Pulmonary artery (tissue), 1 donor: ENCODE data around the genes DEFB115, TPX2 and FOXS1.

DNA sequence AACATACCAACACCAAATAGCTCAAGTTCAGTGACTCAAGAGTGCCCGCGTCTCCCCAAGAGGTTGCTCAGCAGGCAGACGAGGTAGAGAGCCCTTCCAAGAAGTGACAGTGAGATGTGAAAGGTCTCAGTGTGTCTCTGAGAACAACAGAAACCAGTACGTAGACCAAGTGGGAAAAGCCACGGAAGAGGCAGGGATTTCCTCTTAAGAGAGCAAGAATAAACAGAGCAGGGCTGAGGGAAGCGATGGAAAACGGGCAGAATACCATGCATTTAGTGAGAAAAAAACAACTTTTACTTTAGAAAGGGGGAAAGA, 516.0 kb upstream of the DEFB115 start:
- PRO-cap = no peak

DNA sequence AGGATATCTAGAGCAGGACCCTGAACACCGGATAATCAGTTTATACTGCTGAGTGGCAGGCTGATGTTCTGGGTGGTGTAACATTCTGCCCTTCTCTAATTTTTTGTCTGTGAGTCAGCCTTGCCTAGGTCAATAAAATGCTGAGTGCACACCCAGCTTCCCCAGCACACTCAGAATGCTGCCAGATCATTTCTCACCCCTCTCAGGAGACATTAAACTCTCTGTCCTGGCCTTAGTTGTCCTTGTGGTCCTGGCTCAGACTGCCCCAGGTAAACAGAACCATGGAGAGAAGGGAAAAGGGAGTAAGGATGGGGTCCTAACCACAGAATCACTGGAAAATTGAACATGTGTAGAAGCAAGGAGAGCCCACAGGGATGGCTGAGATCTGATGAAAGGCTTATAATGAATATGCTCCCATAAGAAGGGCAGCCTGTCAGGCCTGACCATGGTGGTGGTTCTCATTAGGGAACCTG, at the start of gene DEFB115:
Gene DEFB115, plus strand, starts transcription at position 176 of the 473 bp plus-strand sequence.
- PRO-cap = no peak

GRCh38 chr20:31568917-31569988, 22.1 kb downstream of the MCTS2 start:
- PRO-cap = no peak

- PRO-cap = bidirectional peak, plus-strand start at chr20:31573364, minus-strand start at chr20:31573265
Observed at GRCh38 chr20:31573182-31574267, 26.3 kb downstream of the MCTS2 start.

- PRO-cap = no peak
Observed at GRCh38 chr20:31593244-31594168, 11.6 kb upstream of the ID1 start.

DNA sequence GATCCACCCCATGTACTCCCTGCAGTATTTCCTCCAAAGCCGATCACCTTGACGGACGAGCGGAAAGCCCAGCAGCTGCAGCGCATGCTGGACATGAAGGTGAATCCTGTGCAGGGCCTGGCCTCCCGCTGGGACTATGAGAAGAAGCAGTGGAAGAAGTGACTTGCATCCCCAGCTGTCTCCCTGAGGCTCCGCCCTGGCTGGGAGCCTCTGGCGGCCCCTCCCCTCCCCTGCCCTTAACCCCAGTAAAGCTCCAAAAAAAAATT, 7.0 kb downstream of the COX4I2 start:
- PRO-cap = no peak

DNA sequence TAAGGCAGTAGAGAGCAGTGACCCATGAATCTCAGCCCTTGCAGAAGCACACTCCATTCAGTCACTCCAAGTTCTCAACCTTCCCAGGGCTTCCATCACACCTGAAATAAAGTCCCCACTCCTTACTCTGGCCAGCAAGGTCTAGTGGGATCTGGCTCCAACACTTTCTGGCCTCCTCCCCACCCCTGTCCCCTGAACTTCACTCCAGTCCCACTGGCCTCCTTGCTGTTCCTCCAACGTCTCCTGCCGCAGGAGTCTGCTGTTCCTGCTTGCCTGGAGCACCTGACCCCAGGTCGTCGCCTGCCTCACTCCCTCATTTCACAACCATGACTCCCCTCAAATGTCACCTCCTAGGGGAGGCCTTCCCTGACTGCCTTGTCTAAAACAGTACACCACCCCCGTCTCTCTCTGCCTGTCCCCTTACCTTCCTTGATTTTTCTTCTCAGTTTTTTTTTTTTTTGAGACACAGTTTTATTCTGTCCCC, 30.2 kb downstream of the COX4I2 start:
- PRO-cap = no peak

- PRO-cap = no peak
Observed at GRCh38 chr20:31681230-31682138, 41.2 kb downstream of the BCL2L1 start.

DNA sequence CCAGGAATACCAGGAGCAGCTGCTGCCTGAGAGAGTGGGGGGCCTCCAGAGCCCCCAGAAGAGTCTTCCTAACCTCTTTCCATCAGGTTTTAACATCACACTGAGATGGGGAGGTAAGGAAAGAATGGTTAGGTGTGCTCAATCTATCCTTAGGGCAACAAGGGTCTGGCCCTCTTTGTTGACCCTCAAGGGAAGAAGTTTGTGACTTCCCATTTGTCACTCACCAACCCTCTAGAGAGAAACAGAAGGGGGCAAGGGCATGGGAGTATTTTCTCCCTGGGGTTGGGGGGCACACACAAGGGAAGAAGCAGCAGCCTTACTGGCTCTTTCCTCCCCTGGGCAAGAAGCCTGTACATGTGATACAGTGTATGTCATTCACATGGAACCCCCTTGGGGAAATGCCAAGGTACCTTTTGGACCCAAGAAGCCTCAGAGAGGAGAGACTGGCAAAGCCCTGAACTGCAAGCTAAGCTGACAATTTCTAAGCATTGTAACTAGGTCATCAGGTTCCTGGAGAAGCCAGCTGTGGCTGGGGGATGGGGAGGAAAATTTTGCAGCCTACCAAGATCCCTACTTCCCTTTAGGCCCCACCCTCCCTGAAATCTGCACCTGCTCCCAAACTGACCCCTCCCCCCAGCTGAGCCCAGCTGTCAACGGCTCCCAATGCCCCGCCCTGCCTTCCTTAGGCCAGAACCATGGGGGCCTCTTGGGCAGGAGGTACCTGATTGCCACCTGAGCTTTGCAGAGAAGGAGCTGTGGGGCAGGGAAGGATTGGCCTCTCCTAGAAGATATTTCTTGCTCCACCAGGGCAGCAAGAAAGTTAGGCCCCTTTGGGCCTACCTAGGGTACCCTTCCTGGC, 14.5 kb downstream of the BCL2L1 start:
- PRO-cap = no peak

DNA sequence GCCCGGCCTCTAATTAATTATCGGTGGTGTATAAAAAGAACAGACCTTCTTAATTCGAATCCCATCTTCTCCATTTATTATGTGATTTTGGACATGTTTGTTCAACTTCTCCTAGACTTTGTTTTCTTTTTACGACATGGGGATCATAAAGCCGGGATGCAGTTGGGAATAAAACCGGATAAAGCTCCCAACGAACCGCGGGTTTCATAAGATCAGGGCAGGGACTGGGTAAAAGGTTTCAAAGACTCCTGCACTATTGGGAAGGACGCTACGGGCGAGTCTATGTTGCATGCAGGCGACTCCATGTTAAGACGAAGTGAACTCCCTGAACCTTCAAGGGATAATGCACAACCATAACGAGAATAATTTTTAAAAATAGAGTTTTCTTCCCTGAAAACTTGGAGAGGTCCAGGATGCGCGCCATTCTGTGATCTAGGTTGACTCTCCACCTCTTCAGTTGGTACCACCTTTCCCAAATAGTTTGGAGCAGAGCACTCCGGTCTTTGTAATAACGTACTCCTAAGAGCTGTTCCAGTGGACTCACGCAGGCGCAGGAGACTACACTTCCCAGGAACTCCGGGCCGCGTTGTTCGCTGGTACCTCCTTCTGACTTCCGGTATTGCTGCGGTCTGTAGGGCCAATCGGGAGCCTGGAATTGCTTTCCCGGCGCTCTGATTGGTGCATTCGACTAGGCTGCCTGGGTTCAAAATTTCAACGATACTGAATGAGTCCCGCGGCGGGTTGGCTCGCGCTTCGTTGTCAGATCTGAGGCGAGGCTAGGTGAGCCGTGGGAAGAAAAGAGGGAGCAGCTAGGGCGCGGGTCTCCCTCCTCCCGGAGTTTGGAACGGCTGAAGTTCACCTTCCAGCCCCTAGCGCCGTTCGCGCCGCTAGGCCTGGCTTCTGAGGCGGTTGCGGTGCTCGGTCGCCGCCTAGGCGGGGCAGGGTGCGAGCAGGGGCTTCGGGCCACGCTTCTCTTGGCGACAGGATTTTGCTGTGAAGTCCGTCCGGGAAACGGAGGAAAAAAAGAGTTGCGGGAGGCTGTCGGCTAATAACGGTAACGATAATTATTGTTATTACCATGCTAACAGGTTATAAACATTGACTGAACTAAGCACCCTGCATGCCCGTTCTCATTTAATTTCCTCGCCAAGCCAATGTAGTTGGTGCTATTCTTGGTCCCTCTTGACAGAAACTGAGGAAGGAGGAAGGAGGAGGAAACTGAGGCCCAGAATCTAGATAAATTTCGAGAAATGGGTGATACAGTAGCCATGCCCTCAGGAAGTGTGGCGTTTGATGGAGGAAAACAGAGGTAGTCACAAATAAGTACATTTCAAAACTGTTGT, at the start of gene TPX2:
Gene TPX2, plus strand, starts transcription at position 723 of the 1,343 bp plus-strand sequence.
- PRO-cap = bidirectional peak, plus-strand start at position 723 of the sequence, minus-strand start at position 542 of the sequence

GRCh38 chr20:31833707-31834399, 11.6 kb downstream of the FOXS1 start:
- PRO-cap = no peak

DNA sequence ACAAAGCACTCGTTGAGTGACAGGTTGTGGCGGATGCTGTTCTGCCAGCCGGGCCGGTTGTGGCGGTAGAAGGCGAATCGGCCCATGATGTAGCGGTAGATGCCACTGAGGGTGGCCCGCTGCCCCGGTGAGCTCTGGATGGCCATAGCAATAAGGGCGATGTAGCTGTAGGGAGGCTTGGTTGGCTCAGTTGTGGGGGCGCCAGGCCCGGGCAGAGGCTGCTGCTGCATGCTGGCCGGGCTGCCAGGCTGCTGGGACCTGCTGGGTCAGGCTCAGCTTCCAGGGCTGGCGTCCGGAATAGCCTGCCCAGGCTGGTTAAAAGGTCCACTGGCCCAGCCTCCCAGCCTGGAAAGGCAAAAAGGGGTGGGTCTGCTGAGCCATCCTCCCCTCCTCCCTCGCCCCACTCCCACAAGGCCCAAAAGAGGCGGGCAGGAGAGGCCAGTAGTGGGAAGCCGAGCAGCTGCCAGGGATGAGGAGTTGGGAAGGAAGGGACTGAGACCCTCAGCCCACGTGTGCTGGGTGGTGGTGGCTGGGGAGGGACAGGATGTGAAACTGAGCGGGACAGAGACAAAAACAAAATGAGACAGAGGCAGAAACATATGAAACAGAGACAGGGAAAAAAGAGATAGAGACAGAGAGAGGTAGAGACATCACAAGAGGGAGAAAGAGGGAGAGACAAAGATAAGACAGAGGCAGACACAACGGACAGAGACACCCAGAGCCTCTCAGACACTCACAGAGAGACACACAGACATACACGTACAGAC, at the start of gene FOXS1:
Gene FOXS1, minus strand, starts transcription at position 292 of the 767 bp plus-strand sequence.
- PRO-cap = bidirectional peak, plus-strand start at position 418 of the sequence, minus-strand start at position 287 of the sequence

GRCh38 chr20:32040572-32041117, 11.4 kb upstream of the HCK start:
- PRO-cap = no peak

DNA sequence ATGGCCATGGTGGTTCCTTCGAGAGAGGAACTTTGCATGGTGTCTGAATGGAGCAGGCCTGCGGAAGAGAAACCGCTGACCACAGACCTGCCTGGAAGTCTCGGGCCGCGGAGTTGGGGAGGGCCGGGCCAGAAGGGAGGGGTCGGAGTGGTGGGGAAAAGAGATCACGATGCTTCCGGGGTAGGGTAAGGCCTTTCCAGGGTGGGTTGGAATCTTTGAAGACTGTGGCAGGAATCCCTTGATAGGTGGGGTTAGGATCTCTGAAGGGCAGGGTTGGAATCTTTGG, 764 bp upstream of the HCK start:
- PRO-cap = no peak

DNA sequence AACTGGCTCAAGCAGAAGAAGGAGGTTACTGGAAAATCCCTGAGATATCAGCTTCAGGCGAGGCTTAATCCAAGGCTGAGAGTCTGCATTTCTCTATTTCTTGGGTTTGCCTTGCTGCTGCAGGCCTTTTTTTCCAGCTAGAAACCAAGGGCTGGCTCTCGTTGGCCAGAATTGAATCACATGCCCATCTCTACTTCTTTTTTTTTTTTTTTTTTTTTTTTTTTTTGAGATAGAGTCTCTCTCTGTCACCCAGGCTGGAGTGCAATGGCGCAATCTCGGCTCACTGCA, 11.7 kb downstream of the HCK start:
- PRO-cap = no peak

DNA sequence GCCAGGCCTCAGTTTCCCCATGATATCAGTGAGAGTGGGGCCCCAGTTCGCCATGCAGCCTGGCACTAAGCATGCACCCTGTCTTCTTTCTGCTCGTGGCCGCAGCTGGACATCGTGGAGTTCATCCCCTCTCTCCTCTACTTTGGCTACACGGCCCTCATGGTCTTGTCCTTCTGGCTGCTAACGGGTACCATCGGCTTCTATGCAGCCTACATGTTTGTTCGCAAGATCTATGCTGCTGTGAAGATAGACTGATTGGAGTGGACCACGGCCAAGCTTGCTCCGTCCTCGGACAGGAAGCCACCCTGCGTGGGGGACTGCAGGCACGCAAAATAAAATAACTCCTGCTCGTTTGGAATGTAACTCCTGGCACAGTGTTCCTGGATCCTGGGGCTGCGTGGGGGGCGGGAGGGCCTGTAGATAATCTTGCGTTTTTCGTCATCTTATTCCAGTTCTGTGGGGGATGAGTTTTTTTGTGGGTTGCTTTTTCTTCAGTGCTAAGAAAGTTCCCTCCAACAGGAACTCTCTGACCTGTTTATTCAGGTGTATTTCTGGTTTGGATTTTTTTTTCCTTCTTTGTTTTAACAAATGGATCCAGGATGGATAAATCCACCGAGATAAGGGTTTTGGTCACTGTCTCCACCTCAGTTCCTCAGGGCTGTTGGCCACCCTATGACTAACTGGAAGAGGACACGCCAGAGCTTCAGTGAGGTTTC, 42.2 kb downstream of the PLAGL2 start:
- PRO-cap = no peak

DNA sequence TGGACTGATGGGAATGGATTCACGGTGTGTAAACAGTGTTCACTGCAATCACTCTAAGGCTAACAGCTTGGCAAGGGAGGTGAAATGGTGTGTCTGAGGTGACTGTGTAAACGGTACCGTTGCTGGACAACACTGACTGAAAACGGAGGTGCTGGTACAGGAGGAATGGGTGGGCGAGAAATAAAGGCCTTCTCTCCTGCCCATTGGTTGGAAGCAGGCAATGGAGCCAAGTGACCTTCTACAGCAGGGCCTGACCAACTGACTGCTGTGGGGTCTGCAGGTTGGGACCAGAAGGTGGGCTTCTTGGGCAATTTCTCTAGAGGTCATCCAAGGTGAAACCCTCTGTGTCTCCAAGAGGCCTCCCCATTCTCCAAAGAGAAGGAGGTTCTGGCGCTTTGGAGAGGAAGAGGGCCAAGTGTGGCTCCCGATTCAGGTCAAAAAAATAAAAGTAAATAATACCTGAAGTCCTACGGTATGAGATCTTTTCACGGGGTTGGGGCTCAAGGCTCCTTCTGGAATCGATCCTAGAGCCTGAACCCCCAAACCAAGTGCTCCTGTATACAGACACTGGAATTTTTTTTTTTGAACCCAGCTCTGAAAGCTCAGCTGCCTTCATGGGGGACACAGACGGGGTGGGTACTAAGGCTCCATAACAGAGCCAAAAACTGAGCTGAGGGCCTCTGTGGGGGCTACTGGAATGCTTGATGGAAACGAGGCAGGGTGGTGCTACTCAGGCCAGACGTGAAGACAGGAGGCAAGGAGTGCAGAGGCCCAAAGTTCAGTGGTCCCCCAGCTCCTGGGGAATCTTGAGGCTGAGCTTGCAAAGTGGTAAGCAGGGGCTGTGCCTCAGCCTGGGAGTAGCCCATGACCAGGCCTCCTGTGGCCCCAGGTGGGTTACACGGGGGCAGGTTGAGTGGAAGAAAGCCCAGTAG, 11.5 kb downstream of the PLAGL2 start:
- PRO-cap = no peak

- PRO-cap = no peak
Observed at GRCh38 chr20:32289640-32290106, 12.2 kb downstream of the KIF3B start.

DNA sequence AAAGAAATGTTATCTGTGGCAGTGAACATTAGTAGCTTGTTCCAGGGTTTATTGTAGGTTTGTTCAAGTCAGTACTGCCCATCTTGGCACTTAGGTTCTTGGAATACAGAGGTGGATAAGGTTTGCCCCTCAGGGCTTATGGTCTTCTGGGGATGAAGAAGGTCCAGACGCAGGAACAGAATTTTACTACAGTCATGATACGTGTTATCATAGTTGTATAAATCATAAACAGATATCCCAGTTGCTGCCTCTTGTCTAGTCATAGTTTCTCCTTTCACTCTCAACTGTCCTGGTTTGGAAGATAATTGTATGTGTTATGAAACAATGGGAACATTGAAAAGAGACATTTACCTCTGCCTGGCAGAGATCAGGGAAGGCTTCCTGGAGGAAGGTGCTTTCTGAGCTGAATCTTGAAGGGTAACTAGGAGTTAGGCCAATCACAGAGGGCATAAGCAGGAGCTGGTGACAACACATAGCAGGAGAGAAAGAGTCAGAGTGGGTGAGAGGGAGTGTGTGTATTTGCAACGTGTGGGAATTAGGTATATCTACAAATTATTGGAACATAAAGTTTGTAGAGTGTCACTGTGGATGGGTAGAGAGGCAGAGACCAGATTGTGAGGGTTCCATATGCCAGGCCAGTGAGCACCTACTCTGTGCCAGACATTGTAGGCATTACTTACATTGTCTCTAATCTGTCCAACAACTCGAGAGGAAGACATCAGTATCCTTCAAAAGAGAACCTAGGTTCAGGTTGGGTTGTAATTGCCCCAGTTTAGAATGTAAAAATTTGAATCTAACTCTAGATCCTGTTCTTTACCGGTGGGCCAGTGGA, 5.4 kb downstream of the ASXL1 start:
- PRO-cap = no peak

DNA sequence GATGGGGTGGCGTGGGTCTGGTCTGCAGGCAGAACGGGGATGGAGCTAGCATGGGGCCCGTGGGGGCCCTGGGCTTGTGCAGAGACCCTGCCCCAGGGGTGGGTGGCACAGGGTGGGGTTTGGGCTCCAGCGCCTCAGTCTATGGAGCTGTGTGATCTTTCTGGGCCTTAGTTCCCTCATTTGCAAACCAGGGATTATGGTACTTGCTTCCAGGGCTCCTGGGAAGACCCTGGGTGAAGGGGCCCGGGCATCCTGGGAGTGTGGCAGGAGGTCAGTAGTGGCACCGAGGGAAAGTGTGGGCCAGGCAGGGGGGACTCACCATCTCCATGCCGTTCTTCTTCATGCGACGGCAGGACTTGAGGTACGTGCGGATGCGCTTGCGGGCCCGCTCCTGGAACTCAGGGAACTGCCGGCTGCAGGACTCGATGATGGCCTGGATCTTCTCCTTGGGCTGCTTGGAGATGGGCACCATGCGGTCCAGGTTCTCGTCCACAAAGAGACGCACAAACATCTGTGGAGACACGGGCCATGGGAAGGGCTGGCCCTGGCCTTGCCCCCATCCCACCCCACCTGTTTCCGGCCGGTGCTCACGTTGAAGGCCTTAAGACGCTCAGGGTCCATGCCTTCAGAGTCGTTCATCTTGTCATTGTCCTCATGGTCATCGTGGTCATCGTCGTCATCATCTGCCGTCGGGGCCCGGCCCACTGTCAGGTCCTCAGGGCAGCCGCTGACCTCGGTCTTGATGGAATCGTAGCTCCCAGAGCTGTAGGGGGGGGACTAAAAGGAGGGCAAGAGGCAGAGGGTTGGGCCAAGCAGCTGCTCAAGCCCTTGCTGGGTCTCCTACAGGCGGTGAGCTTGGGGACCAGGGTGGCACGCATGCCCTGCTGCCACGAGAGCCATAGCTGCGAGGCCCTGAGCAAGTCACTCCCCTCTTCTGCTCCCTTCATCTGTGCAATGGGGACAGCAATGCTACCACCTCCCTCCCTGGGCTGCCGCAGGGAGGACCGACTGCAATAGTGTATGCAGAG, 95.2 kb downstream of the ASXL1 start:
- PRO-cap = no peak